Breast epithelium (tissue), 2 donors: Measurements from ENCODE around the gene MX1.

DNA sequence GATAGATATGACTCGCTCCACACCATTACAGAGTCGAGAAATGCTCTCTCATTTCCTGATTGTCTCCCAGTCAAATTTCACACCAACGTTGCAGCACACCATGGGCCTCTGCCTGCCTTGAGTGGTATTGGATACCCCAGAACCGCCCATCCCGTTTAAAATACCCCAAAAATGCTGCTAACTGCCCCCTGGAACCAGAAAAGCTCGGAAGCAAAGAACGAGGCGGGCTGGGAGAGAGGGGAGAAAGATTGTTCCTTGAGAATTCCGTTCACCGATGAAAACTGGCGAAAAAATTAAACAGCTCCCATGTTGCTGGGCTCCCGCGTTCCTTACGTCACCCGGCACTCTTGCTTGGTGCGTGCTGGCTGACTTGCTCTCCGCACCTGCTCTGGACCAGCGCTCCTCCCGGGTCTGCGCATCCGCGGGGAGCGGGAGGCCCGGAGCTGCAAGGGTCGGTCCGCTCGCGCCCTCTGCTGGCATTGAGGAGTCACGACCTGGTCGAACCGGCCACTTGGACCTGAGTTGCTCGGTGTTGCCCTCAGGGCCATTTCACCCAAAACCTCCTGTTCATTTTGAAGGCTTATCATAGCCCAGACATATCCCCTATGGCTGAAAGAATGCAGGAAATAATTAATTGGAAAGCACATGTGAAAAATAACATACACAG is 99.1 kb upstream of the BACE2 start:
- PRO-cap, result no peak
- RAMPAGE, long total RNA, 2 experiments, result no peak in any of the 2 experiments

DNA sequence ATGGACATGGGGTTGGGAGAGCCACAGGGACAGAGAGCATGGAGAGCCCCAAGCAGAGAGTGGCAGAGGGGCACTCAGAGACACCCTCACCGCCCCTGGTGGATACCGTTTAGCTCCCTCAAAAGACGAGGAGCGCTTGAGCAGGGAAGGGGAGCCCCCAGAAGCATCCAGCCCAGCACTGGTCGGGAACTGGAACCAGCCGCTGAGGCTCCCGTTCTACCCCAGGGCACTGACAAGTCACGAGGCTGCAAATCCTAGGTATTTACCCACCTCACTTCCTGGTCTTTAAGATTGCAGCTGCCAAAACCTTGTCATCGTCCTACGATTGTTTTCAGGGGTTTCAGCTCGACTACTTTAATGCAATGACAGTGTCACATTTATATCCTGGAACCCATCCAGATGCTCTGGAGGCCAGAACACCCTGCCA is 20.9 kb upstream of the BACE2 start:
- PRO-cap, result no peak
- RAMPAGE, long total RNA, 2 experiments, result no peak in any of the 2 experiments

- PRO-cap, result no peak
- RAMPAGE, long total RNA, 2 experiments, result no peak in any of the 2 experiments
Observed at GRCh38 chr21:41203126-41204174, 35.5 kb downstream of the BACE2 start.

GRCh38 chr21:41227583-41228408 is 59.8 kb downstream of the BACE2 start:
- PRO-cap, result no peak
- RAMPAGE, long total RNA, 2 experiments, result no peak in any of the 2 experiments

DNA sequence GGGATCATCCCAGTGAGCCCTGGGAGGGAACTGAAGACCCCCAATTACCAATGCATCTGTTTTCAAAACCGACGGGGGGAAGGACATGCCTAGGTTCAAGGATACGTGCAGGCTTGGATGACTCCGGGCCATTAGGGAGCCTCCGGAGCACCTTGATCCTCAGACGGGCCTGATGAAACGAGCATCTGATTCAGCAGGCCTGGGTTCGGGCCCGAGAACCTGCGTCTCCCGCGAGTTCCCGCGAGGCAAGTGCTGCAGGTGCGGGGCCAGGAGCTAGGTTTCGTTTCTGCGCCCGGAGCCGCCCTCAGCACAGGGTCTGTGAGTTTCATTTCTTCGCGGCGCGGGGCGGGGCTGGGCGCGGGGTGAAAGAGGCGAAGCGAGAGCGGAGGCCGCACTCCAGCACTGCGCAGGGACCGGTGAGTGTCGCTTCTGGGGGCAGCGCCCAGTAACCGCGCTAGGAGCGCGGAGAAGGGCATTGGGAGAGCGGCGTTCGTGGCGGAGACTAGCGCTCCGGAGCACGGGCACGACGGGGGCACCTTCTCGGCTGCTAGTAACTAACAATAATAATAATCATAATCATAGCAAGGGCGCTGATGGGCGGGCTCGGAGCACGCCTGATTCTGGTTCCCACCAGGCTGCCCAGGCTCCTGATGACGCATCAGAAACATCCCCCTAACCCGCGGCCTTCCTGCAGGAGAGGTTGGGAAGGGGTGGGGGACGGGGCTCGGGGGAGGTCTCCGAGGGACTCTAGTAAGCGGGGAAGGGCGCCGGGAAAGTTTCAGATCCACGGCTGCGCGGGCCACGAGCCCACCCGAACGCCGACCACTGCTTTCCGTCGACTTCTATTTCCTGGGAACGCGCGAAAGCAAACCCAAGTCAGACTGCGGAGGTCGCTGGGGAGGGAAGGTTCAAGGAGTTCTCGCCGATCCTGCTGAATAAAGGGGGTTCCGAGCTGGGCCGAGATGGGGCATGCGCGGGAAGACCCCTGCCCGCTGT is at the start of gene MX1:
Gene MX1, plus strand, starts transcription at position 392 of the 996 bp plus-strand sequence.
- PRO-cap, result bidirectional peak, plus-strand start at position 400 of the sequence, minus-strand start at position 251 of the sequence
- RAMPAGE, long total RNA, 2 experiments, result start-site peak on the plus strand in 1 of 2 experiments, centred at position 338 of the sequence, 163 reads per replicate

GRCh38 chr21:41465708-41466247 is 39.7 kb downstream of the MX1 start:
- PRO-cap, result no peak
- RAMPAGE, long total RNA, 2 experiments, result no peak in any of the 2 experiments

- PRO-cap, result no peak
- RAMPAGE, long total RNA, 2 experiments, result no peak in any of the 2 experiments
Observed at GRCh38 chr21:41485679-41486360, 22.1 kb downstream of the TMPRSS2 start.

DNA sequence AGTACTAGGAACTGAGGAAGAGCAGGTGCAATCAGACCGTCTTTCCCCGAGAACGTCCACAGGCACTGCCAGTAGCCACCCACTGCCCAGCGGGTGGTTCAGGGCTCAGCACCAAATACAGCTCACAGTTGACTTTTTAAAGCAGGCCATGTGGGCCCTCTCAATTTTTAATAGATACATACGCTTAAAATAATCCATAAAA is 9.1 kb downstream of the TMPRSS2 start:
- PRO-cap, result no peak
- RAMPAGE, long total RNA, 2 experiments, result no peak in any of the 2 experiments

- PRO-cap, result no peak
- RAMPAGE, long total RNA, 2 experiments, result no peak in any of the 2 experiments
Observed at GRCh38 chr21:41503928-41504820, 3.8 kb downstream of the TMPRSS2 start.

- PRO-cap, result no peak
- RAMPAGE, long total RNA, 2 experiments, result no peak in any of the 2 experiments
Observed at GRCh38 chr21:41507419-41507825, 536 bp downstream of the TMPRSS2 start.

DNA sequence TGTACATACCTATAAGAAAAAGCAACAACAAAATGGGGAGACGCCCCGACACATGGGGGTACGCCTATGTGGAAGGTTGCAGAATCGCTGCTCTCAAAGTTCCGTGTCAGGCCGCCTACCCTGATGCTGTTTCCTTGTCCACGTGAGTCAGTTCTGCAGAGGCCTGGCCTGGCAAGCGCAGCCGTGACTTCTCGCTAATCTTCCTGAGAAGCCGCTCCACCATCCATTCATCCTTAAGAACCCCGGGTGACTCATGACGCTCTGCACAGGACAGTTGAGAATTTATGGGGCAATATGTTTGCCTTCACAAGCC is 122.2 kb upstream of the TMPRSS2 start:
- PRO-cap, result no peak
- RAMPAGE, long total RNA, 2 experiments, result no peak in any of the 2 experiments

DNA sequence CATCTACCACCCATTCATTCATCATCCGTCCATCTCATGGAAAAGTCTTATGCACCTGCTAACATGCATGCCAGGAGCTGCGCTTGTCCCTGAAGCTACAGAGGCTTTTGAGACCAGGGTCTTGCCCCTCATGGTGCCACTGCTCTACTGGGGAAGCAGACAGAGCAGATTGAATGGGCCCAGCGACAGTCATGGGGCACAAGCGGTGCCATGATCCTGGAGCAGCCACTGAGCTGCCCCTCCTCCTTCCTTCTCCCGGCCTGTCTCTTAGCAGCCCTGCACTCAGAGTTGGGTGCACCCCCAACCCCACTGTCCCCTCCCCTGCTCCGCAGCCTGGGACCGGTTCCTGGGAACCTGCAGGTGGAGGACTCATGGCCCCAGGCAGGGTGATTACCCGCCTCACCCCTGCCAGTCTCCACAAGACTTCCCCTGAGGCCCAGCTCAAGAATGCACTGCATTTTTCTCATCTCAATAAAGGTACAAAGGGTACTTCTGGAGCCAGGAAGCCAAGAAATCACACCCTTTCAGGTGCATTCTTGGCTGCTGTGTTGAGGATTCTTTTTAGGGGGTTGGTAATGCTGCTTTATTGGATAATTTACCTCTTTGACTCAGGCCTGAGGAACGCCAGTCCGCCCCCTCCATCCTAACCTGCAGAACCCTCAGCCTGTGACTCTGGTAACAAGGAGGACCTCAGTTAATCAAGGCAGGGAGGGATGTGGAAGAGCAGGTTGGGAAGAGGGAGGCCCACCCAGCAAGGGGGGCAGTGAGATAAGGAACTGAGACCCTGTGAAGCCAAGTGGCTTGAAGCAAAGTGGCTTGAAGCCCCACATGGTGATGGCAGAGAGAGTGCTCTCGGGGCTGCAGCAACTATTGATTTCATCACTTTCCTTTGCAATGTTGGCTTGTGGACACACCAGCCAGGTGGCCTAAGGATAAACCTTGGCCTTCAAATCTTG is 126.3 kb upstream of the TMPRSS2 start:
- PRO-cap, result no peak
- RAMPAGE, long total RNA, 2 experiments, result no peak in any of the 2 experiments

DNA sequence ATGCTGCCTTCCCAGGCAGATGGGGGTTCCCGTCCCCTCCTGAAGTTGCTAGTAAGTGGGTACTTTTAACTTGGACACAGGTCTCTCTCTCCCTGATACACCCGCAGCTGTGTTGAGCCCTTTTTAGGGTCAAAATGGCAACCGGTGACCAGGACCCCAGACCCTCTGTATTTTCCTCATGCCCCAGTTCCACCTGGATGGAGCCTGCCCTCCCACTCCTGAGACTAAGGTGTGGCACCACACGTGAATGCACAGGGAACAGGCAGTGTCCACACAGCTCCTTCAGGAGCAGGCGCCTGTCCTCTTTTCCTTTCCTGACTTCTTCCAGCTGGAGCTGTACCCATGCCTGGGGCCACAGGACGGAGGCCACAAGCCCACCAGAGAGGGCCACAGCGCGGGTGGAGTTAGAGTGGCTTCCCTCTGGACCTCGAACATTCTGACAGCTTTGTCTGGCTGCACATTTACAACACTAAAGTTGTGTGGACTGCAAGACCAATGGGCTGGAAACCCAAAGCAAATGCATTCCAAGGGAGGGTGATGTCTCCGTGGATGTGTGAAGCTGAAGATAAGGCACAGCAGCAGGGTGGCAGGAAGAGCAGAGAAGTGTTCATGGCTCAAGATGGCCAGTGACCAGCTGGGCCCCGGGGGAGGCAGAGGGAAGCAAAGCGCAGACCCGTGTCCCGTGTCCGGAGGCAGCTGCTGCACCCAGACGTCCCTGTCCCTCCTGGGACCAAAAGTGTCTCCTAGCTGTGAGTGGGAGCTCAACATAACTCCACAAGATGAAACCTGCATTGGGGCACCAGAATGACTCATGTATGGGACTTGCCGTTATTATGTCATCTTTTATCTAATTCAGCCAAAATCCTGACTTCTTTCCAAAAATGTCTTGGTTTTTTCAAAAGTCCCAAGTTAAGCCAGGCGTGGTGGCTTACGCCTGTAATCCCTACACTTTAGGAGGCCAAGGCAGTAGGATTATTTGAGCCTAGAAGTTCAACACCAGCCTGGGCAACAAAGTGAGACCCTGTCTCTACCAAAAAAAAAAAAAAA is 118.4 kb downstream of the RIPK4 start:
- PRO-cap, result unidirectional peak, minus-strand start at position 738 of the sequence
- RAMPAGE, long total RNA, 2 experiments, result no peak in any of the 2 experiments

GRCh38 chr21:41678863-41679379 is 87.9 kb downstream of the RIPK4 start:
- PRO-cap, result no peak
- RAMPAGE, long total RNA, 2 experiments, result no peak in any of the 2 experiments

DNA sequence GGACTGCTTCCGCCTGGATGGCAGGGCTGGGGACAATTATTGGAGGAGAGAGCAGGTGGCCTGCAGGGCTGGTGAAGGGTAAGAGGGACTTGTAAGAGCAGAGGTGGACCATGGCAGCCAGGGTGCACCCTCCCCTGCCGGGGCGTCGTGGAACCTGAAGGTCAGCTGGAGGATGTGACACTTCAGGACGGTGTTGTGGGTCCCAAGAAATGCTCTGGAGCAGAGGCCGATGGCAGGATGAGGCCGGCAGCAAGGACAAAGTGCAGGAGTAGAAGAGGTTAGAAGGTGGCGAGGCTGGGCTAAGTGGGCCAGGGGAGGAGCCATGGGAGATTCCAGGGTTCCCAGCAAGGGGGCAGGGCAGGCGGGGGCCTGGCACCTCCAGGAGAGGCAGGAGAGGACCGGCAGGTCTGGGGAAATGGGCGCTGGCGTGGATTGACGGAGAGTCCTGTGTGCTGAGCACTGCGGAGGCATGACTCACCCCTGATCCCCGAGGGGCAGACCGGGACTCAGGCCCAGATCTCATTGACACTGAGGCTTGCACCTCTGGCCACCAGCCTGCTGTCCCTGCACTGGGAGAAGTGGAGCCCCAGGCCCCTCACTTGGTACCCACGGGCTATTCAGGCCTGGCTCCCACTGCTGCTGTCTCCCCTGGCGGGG is 40.0 kb downstream of the RIPK4 start:
- PRO-cap, result no peak
- RAMPAGE, long total RNA, 2 experiments, result no peak in any of the 2 experiments

DNA sequence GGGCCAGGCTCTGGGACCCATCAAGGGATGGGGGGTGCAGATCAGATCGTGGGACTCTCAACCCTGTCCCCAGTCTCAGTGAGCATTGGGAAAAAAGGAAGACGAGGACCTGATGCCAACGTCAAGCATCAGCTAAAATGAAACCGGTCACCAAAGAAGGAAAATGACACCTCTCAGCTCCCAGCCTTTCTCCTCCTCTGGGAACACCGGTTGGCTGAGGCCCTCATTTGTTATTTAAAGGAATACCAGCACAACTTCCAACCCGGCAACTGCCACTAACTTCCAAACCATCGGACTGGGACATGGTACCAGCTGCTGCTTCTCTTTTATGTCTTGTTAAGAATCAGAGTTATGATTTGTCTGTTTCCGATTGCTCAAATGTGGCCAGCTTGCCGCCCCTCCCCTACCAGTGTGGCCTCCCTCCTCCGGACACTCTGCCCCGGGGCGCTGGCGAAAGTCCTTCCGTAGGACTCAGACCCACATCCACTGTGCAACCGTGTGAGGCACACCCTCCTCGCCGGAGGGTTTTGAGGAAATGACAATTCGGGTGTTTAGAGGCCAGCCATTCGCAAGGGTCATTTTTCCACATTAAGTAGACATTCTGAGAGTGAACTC is 5.7 kb downstream of the RIPK4 start:
- PRO-cap, result no peak
- RAMPAGE, long total RNA, 2 experiments, result no peak in any of the 2 experiments

GRCh38 chr21:41877735-41878878 is 1.0 kb downstream of the PRDM15 start:
- PRO-cap, result no peak
- RAMPAGE, long total RNA, 2 experiments, result no peak in any of the 2 experiments

- PRO-cap, result no peak
- RAMPAGE, long total RNA, 2 experiments, result no peak in any of the 2 experiments
Observed at GRCh38 chr21:41885224-41886384, 6.5 kb upstream of the PRDM15 start.

DNA sequence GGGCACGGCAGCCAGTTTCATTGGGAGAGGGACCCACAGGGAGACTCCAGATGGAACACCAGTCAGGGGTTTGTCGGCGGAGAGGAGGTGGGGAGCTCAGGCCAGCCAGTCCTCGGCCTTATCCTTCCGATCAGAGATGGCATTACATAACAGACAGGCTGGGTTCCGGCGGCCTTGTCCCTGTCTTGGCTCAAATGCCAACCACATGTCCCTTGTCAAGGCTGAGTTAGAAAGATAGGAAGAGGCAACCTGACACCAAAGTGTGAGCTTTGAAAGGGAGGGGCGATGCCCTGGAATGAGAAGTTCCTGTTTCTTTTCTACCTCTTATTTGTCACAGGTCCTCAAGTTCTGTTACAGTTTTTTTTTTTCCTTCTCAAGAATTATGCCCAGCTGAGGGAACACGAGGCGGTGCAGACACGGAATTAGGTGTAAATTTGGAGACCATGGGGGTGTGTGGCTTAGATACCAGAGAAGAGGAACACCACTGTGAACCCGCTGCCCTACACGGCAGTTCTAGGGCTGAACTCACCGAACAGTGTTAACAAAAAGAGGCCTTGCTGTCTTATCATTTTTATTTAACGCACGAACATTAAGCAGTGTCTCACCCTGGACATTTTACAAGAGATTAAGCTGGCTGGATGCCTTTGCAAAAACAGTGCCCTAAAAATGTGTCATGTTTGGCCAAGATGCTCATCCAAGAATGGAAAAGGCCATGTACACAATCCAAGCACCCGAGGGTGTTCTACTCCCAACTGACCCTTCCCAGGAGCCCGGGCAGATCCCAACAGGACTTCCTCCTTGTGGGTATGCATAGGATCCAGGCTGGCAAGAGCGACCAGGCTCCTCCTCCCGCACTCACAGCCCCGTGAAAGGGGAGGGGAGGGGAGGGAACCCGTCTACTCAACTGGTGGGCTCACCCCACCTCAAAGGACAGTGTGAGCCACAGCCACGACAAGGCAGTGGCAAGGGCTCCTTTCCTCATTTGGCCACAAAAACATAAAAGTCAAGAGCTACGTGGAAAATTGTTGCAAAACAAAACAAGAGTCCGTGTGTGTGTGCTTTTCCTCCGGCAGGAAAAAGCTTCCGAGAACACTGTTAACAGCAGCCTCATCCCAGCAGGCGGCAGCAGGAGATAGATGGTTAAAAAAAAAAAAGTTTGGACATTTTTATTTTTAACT is 20.5 kb downstream of the C2CD2 start:
- PRO-cap, result no peak
- RAMPAGE, long total RNA, 2 experiments, result no peak in any of the 2 experiments

GRCh38 chr21:42000893-42001465 is 9.2 kb downstream of the ZBTB21 start:
- PRO-cap, result no peak
- RAMPAGE, long total RNA, 2 experiments, result no peak in any of the 2 experiments